HT1080 (cell line): ENCODE results near the genes OPRPN and AMTN.

RAMPAGE:
- cytosol, long total RNA: no peak
- long total RNA: no peak
- nucleus, long total RNA: no peak
These were observed at the start of gene OPRPN for GRCh38 chr4:70397741-70398050. Gene OPRPN, plus strand, starts transcription at chr4:70397940.

DNA sequence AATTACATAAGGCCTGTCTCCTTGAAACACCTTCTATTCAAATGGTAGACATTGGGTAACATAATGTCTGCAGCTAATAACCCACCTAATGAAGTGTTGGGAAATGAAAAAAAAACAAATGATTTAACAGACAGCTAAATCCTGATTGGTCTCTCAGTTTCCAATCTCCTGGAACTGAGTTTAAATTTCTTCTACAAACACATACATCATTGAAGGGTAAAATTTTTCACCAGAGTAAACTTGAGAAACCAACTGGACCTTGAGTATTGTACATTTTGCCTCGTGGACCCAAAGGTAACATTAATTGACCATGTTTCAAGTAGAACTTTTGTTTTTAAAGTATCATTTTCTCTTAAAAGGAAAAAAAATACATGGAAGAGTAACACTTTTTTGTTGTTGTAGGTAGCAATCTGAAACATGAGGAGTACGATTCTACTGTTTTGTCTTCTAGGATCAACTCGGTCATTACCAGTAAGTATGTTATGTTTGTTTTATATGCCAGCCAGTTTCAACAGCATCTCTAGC lies at the start of gene AMTN:
TSS of gene AMTN (plus strand) at position 209 of the 525 bp plus-strand sequence.
RAMPAGE:
- cytosol, long total RNA: no peak
- long total RNA: no peak
- nucleus, long total RNA: no peak

RAMPAGE:
- cytosol, long total RNA: no peak
- long total RNA: no peak
- nucleus, long total RNA: no peak
These were observed 774 bp upstream of the UTP3 start for GRCh38 chr4:70687420-70688096.

DNA sequence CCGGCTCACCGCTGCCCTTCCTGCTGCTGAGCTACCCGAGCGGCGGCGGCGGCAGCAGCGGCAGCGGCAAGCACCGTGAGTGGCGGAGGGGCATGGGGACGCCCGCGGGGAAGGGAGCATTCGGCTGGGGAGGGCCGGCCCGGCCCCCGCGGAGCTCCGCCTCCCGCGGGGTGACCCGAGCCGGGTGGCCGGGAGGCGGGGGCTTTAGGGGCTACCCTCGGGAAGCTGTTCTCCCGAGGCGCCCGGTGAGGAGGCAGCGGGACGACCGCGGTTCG lies 16.6 kb upstream of the RUFY3 start:
RAMPAGE:
- cytosol, long total RNA: no peak
- long total RNA: no peak
- nucleus, long total RNA: no peak

DNA sequence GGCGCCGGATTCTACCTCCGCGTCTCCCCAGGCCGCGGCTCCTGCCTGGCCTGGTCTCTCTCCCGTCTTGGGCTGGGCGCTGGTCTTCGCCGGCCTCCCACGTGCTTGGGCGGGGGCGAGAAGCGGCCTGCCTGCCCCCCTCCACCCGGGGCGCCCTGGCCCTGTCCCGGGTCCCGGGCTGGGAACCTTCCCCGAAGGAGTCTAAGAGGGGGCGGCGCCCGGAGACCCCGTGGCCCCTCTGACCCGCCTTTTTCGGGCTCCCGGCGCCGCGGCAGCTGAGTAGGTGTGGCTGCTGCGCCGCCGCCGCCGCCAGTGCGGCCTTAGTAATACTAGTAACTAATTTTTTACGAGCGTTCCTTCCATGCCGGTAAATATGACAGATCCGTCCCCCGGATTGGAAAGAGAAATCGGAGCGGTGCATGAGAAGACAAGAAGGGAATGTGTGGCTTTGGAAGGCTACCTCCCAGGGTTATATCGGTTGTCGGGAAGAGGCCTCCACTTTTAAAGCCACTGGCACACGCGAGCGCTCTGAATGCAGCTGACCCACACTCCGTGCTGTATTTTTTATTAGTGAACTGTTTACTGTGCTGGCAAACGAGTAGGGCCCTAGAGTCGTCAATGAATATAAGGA lies 16.2 kb upstream of the RUFY3 start:
RAMPAGE:
- cytosol, long total RNA: no peak
- long total RNA: no peak
- nucleus, long total RNA: no peak

DNA sequence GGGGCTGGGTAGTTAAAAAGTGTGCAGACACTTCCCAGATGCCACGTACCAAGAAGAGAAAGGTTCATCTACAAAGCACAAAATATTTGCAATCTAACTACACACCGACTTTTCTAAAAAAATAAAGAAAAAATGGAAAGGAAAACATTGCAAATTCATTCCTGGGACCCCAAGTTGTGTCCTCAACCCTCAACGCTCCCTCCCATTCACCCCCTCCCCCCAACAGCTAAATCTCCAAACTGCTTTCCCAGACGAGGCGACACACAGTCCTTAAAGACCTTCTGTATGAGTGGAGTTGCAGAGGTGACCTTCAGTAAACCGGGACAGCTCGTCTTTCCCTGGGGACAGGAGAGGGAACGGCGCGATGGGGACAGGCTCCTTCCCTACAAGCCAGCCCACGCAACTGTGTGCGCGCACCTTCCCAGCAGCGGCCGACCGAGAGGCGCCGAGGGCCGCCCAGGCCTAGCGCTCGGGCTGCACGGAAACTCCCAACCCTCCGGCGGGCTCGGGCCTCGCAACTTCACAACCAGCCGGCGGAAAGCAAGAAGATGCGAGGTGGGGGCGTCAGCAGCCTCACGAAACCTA lies 1.0 kb downstream of the GRSF1 start:
RAMPAGE:
- cytosol, long total RNA: no peak
- long total RNA: no peak
- nucleus, long total RNA: no peak

RAMPAGE:
- cytosol, long total RNA: no peak
- long total RNA: no peak
- nucleus, long total RNA: no peak
These were observed 447 bp upstream of the GRSF1 start for GRCh38 chr4:70840148-70840526.

RAMPAGE:
- cytosol, long total RNA: no peak
- long total RNA: no peak
- nucleus, long total RNA: no peak
These were observed 3.6 kb downstream of the DCK start for GRCh38 chr4:70996923-70997523.

DNA sequence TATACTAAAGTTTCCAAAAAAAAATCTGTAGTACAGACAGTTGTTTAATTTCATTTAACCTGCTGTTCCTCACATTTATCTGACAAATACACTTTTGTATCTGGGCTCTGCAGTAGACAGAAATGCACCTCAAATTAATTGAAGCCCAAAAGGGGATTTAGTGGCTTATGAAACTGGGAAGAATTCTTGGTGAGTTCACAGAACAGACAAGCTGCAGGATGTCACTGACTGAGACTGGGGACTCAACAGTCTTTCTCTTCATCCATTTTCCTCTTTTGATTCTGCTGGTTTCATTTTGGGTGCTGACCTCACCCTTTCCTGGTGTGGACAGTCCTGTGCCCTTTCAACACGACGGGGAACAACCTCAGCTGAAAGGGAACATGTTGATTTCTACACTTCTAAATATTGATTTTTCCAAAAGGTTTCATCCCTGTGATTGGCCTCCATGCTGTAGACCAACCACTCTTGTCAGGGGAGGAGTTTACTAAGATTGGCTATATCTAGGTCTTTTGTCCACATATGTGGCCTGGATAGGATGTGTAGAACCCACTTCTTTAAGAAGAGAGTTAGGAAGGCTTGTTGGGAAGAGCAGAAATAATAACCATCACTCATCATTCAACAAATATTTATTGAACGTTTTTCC lies 243.5 kb downstream of the SLC4A4 start:
RAMPAGE:
- cytosol, long total RNA: no peak
- long total RNA: no peak
- nucleus, long total RNA: no peak

RAMPAGE:
- cytosol, long total RNA: no peak
- long total RNA: no peak
- nucleus, long total RNA: no peak
These were observed 1.1 kb downstream of the COX18 start for GRCh38 chr4:73068317-73068935.

DNA sequence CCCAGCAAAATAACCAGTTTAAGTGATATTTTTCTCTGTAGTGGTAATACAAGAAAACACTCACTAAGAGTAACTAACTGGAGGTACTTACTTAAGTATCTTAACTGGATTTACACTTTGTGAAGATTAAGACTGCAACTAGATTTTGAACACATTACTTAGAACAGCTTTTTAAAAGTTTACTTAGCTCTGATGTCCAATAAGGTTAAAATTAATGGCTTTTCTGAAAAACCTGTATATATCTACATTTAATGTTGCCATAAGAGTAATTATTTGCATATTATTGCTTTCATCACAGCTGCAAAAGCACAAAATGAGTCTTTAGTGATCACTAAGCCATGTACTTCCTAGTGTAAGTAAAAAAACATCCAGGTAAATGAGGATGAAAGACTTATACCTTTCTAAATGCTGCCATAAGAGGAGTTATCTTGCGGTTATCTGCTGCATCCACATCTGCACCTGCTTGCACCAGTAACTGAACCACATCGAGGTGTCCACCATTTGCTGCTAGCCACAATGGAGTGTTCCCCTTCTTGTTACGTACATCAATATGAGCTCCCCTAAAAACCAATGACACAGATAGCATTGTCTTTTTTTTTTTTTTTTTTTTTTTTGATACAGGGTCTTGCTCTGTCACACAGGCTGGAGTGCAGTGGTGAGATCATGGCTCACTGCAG lies 48.9 kb upstream of the COX18 start:
RAMPAGE:
- cytosol, long total RNA: no peak
- long total RNA: no peak
- nucleus, long total RNA: no peak

DNA sequence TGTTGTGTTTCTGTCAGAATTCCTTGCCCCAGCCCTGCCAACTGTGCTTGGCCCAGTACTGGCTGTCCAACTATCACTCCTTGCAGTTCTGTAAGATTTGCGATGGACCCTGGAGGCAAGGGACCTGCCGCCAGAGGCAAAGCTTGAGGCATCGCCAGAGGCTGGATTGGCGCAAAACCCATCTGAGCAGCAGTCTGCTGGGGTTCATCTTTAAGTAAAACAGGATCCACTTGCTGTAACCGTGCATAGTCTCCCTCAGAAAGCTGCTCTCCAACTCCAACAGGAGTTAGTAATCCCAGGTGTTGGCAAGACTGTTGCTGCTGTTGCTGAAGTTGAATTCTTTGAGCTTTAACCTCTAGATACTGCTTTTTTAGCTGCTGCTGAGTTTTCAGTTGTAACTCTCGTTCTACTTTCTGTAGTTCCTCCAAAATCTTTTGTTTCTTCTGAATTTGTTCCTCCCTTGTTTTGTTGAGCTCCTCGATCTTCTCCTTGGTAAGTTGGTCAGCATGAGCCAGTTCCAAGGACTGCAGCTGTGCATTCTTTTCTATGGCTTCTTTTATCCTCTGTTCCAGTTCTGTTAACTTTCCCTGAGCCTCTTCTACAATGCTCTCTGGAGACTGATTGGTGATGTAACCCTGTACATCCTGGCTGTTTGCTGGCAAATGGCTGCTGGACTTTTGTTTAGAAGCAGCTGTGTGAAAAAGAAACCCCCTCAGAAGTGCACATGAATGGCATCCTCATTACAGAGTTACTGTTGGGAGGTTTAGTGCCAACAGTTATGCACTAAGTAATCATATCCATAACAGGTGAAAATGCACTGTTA lies 70.3 kb upstream of the COX18 start:
RAMPAGE:
- cytosol, long total RNA: no peak
- long total RNA: no peak
- nucleus, long total RNA: no peak

DNA sequence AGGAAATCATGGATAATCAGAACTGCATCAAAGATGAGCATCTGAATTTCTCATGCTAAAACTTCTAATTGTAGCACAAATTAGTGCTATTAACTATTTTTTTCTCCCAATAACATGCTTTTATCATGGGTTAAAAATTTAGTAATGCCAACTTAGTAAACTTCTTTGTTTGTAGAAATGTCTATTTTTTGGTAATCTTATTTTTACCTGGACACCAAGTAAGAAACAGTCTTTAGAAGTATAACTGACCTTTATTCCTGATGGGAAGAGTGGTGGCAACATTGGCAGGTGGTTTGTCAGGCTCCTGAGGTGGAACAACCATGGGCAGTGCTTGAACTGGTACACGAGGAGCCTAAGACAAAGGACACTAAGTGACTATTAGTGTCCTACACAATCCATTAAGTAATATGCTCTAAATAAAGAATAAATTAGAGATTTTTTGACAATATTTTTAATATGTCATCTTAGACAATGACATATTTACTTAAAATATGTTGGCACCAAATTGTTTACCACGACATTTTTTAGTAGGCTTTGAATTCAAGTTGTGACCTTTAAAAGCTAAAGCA lies 72.1 kb upstream of the COX18 start:
RAMPAGE:
- cytosol, long total RNA: no peak
- long total RNA: no peak
- nucleus, long total RNA: no peak

DNA sequence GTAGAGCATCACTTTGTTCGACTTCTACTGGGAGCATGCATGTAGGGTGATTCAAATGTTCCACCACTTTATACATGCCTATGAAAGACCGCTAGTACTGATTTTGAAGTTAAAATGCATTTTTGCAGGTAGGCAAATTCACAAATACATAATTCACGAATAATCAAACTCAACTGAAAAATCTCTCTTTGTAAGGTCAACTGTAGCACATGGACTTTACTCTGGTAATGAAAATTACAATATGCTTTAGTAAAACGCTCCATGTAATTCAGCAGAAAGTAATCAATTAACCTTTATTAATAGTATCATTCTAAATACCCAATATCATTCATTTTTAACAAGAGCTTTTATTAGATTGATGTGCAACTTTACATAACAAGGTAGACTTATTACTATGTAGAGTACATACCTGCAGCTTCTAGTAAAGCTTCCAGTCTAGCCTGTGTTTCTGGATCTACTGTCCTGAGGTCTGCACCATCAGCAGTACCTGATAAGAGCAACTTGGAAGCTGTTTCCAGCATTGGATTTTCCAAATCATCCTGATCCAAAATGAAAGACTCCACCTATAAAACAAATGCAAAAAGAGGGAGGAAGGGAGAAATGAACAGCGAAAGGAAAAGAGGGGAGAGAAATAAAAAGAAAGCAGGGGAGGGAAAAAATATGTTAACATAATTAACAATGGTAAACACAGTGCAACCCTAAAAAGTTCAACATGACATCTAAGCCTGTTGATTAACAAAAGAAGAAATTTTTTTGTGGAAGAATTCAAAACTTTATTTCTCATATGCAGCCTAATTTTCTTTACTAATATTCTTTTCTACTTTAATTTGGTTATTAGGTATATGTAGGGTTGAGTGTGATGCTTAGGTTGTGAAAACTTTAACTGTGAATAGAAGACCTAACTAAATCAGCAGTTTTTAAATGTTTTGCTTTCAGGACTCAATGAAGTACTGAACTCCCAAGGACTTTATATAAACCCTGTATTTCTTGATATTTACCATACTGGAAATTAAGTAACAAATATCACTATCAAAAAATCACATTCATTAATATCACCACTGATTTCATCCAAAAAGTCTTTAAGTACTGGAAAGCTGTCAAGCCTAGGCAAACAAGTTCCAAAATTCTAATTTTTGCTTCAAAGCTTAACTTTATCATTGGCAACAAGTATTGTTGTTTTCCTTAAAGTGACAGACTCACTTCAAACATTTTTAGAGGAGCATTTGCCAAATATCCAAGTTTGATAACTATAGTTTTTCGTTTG lies 81.2 kb downstream of the ANKRD17 start:
RAMPAGE:
- cytosol, long total RNA: no peak
- long total RNA: no peak
- nucleus, long total RNA: no peak

DNA sequence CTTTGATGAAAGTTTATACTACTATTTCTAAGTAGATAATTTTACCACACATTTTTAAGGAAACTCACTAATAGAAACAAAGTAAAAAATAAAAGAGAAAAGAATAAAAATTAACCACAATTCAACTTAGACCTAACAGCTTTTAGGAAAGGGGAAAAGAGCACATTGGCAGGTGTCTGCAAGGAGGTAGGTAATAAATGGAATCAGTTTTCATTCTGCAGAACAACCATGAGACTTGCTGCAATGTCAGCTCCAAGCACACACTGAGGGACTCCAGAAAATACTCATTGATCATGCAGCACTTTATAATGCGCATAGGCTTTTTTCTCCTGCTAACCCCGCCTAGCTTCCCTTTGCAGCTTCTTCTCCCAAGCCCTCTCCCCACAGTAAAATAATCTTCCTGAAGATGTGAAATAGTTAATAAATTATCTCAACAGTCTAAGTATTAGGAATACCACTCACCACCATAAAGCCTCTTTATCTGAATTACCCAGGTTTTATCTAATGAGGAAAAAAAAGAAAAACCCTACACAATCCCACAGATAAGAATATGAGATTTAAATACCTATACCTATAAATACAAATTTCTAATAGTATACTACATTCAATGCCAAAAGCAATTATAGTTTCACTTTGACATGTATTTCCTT lies 36.8 kb downstream of the ANKRD17 start:
RAMPAGE:
- cytosol, long total RNA: no peak
- long total RNA: no peak
- nucleus, long total RNA: no peak

RAMPAGE:
- cytosol, long total RNA: no peak
- long total RNA: no peak
- nucleus, long total RNA: no peak
These were observed 16.2 kb upstream of the ANKRD17 start for GRCh38 chr4:73274776-73275215.

GRCh38 chr4:73319721-73320171 lies 61.1 kb upstream of the ANKRD17 start:
RAMPAGE:
- cytosol, long total RNA: no peak
- long total RNA: no peak
- nucleus, long total RNA: no peak

RAMPAGE:
- cytosol, long total RNA: no peak
- long total RNA: no peak
- nucleus, long total RNA: no peak
These were observed 14.8 kb upstream of the AFP start for GRCh38 chr4:73421076-73421781.

GRCh38 chr4:73577341-73577828 lies 42.9 kb downstream of the RASSF6 start:
RAMPAGE:
- cytosol, long total RNA: no peak
- long total RNA: no peak
- nucleus, long total RNA: no peak

GRCh38 chr4:73614220-73614977 lies 5.8 kb downstream of the RASSF6 start:
RAMPAGE:
- cytosol, long total RNA: no peak
- long total RNA: no peak
- nucleus, long total RNA: no peak